Daoy (cell line): ENCODE results near the gene STT3B.

- RAMPAGE, long total RNA, result no peak
These were observed 48.9 kb downstream of the TGFBR2 start for GRCh38 chr3:30655100-30655840.

DNA sequence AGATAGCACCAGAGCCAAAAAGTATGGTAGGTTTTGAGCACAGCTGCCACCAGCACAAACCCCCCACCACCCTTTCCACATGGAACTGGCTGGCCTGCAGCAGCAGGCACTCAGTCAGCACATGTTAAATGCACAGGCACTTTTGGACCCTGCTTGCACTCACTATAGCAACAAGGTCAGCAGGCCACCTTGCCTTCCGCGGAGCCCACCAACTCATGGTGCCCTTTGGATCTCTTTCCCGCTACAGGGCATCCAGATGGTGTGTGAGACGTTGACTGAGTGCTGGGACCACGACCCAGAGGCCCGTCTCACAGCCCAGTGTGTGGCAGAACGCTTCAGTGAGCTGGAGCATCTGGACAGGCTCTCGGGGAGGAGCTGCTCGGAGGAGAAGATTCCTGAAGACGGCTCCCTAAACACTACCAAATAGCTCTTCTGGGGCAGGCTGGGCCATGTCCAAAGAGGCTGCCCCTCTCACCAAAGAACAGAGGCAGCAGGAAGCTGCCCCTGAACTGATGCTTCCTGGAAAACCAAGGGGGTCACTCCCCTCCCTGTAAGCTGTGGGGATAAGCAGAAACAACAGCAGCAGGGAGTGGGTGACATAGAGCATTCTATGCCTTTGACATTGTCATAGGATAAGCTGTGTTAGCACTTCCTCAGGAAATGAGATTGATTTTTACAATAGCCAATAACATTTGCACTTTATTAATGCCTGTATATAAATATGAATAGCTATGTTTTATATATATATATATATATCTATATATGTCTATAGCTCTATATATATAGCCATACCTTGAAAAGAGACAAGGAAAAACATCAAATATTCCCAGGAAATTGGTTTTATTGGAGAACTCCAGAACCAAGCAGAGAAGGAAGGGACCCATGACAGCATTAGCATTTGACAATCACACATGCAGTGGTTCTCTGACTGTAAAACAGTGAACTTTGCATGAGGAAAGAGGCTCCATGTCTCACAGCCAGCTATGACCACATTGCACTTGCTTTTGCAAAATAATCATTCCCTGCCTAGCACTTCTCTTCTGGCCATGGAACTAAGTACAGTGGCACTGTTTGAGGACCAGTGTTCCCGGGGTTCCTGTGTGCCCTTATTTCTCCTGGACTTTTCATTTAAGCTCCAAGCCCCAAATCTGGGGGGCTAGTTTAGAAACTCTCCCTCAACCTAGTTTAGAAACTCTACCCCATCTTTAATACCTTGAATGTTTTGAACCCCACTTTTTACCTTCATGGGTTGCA, 85.2 kb downstream of the TGFBR2 start:
- RAMPAGE, long total RNA, result no peak

DNA sequence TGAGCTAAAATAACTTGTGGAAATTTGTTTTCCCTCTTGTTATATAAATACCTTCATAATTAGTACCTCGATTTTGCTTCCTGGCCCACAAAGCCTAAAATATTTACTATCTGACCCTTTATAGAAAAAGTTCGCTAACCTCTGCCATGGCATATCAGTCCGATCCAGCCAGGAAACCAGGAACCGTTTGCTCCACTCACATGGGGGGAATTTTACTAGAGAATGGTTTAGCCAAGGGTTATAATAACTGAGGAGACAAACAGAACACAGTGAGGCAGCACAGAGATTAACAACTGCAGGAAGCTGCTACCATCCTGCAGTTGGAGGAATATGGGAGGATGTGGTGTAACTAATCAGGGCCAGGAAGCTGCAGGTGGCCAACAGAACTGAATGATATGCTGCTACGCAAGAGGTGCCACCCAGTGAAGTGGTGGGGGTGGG, 306.5 kb upstream of the STT3B start:
- RAMPAGE, long total RNA, result no peak

- RAMPAGE, long total RNA, result no peak
These were observed at the start of gene STT3B for GRCh38 chr3:31532493-31533502. TSS of gene STT3B (plus strand) at chr3:31532925.

- RAMPAGE, long total RNA, result no peak
These were observed 3.2 kb downstream of the STT3B start for GRCh38 chr3:31535887-31536354.

DNA sequence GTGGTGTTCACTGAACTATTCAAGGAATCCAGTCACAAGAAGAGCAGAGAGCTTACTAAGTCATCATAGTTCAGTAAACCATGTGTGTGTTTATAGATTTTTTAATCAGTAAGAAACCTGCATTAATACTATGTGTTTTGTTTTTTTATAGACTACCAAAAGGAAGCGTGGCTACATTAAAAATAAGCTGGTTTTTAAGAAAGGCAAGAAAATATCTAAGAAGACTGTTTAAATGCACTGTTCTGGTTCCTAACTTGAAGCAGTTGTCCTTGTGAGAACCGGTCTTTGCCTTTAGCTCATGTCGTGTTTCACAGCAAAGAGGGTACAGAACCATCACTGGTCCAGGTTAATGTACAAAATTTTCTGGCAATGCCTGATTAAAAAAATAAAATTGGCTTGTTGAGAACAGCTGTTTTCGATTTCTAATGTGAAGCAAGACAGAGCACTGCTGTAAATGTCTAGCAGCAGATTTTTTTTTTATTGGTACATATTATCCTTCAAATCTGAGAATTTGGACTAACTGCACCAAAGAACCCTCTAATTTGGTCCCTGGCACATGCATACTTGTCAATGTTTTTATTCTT, 103.2 kb downstream of the STT3B start:
- RAMPAGE, long total RNA, result no peak

DNA sequence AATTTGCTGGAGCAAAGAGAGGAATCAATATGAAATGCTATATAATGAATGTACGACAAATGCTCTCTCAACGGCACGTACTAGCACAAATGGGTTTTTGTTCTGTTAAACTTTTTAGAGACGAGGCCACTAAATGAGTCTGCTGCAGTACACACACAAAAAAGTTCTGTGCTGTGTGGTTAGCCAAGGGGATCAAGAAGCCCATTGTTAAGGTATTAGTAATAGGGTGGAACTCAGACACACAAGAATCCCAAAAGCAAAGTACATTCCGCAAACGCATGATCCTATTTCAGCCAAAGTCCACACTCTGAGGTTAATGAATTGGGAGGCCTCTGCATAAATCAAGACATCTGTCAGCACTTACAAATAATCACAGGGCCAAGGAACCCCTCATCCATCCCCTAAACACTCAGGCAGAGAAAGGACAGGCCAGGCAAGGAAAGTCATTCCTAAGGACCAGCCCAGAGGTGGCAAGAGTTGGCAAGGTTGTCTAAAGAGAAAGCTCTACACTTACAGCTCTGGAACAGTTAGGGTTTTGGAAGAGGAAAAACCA, 12.1 kb downstream of the OSBPL10 start:
- RAMPAGE, long total RNA, result no peak

- RAMPAGE, long total RNA, result no peak
These were observed 20.2 kb upstream of the CMTM7 start for GRCh38 chr3:32371251-32371976.

GRCh38 chr3:32421870-32422800, 30.5 kb downstream of the CMTM7 start:
- RAMPAGE, long total RNA, result no peak

- RAMPAGE, long total RNA, result no peak
These were observed 20.1 kb downstream of the CMTM6 start for GRCh38 chr3:32482118-32483298.

DNA sequence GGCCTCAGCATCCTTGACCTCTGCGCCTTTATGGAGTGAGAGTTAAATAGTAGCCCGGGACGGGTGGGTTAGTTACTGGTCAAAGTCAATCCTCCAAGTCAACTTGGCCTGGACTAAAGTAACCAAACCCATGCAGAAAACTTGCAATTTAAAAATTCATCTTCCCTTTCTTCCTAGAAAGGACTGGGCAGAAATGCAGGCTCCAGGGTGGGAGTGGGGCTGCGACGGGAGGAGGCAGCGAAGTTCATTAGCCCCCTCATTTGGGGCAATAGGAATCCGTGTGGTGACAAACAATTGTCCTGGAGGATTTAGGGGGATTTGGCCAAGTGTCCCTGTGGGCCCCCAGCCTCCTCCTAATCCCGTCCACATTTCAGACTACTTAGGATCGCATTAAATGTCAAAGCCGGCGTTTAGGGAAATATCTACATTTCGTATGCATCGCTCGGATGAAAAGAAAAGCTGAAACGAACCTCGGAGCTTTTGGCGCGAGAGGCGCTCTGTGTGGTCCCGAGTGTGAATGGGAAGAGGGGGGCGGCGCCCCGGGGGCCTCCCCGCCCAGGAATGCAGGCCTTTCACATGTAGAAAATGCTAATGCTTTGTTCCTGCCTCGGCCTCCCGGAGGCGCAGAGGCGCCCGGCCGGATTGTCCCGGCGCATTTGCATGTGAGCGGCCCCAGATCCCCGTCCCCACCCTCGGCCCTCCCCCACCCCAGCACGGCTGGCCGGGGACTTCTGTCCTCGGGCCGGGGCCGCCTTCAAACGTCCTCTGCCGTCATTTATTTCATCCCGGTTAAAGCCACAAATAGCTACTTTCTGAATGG, 37.2 kb upstream of the TRIM71 start:
- RAMPAGE, long total RNA, result no peak

DNA sequence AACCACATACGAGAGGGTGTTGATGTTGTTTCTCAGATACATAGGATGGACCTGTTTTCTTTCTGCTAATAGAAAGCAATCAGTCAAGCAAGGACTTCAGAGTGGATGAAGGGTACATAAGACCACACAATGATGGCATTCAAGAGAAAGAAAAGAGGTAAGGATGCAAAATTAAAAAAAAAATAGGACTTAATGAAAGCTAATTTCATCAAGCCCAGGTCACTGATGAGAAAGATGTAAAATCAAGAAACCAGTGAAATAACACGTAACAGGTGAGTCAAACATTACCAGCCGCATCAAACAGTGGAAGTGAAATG, 6.2 kb downstream of the GLB1 start:
- RAMPAGE, long total RNA, result no peak

DNA sequence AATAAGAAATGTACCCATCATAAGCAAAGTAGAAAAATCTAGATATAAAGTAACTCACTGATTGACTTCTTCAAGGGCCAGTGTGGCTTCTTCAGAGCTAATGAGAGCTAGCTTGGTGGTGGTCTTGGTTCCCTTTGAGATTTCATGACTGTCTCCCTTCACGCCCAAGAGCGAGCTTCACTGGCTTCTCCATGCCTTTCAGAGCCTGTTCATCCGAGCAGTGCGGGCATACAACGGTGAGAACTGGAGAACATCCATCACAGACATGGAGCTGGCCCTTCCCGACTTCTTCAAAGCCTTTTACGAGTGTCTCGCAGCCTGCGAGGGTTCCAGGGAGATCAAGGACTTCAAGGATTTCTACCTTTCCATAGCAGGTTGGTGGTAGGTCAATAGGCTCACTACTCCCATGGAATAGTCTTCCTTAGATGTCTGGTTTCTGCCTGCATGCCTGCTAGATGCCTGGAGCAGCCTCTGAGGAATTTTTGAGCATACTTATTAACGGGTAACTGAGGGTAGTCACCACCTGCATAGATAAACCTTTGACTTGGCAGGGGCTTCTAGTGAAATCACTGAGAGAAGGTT, 10.5 kb downstream of the CRTAP start:
- RAMPAGE, long total RNA, result no peak

DNA sequence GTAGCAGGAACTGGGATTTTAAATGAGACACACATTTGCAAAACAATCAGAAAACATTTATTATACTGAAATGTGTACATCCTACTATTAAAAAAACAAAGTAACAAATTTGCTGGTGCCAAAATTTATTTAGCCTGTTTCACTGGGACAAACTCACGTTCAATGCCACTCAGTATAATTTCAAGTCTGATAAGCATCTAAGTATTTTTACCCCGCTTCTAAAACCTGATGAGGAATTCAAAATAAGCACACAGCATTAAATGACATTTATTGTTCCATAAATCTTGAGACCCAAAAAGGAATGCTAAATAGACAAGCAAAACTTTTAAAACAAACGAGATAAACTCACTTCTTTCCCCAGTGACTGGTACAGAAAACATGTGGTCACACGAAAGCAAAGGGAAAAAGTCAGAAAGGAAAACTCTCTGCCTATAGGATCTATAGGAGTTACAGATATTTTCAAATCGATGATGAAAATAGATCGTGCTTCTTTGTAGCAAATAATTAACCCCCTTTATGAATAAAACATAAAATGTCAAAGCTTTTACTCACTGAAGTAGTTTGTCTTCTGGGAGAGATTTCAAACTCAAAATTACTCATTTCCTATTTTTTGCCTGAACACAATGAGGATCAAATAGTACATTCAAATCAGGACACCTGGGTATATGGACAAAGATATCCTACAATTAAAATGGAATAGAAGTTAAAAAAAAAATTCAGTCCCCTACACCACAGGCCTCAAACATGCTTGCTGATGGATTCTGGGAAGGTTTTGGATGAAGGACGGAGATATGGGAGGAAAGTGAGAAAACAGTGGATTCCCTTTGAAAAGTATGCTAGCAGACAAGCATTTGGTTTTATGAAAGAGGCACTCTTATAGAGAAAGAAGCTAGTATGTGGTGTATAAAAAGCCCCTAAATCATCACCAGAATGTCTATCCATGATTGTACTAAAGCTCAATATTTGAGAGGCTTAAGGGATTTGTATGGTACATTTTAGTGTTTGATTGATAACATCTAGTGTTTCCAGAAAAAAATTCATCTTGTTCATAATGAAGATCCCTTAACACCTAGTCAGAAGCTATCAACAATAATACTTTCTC, 51.6 kb downstream of the UBP1 start:
- RAMPAGE, long total RNA, result no peak

GRCh38 chr3:33416556-33417125, 23.6 kb downstream of the UBP1 start:
- RAMPAGE, long total RNA, result no peak

DNA sequence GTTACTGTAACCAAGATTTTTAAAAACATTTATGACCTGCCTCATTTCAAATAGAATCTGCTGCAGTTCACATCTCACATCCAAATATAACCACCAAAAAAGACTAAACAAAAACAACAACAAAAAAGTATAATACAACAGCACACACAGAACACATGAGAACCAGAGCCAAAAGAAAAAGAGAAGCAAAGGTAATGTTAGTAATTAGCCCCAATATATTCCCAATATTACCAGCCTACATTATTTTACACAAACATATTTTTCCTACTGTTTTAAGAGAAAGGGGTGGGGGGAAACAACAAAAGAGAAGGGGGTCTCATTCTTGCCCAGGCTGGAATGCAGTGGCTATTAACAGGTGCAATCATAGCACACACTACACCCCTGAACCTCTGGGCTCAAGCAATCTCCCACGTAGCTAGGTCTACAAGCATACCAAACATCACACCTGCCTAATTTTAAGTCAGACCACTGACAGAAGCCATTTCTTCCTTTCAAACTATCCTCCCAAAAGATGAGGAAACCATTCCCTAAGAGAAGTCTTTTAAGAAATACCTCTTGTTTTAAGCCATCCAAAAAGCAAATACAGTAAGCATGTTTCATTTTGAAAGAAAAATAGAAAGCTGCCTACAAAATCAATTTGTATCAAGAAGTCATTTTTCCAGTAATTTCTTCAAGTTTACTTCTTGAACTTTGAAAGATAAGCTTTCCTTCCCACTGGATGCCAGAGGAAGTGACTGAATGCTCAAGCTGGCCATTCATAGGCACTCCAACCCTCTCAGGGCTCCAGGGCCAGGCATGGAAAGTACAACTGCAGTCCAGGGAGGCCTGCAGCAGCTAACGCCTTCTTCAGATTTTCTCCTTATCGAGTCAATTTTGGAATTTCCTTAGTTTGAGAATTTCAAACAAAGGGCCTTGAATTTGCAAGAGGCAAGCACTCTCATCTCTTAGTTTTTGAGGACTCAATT, 3.0 kb downstream of the UBP1 start:
- RAMPAGE, long total RNA, result no peak

DNA sequence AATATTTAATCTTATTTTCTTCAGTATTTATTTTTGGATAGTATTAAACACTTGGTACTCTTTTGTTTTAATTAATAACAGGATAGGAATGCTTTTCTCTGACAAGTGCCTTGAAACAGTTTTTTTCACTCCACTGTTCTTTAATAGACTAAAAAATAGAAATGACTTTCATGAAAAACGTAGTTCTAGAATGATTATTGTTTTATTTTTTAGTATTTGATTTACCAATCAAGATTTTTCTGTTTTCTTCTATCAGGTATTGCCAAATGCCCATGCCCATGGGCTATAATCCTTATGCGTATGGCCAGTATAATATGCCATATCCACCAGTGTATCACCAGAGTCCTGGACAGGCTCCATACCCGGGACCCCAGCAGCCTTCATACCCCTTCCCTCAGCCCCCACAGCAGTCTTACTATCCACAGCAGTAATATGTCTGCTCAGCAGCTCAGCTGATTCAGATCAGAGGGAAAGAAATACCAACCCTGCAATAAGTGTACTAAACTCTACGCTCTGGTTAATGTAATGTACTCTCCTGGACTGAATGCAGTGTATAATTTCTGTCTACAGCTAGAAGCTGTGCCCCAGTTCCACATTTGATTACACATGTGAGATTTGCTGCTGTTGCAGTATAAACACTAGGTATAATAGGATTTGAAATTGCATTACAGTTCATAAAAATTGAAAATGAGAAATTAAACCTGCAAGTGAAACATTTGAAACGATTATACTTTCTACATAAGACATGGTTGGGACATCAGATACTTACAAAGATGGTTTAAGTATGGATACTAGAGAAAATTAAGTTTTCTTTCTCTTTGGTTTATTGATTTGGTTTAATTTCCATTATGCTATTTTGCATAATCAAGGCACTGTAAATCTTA, 67.9 kb downstream of the PDCD6IP start:
- RAMPAGE, long total RNA, result no peak

GRCh38 chr3:35760010-35760705, 120.8 kb downstream of the ARPP21 start:
- RAMPAGE, long total RNA, result no peak

- RAMPAGE, long total RNA, result no peak
These were observed 23.5 kb downstream of the MLH1 start for GRCh38 chr3:37016491-37017598.

- RAMPAGE, long total RNA, result no peak
These were observed 72.6 kb downstream of the MLH1 start for GRCh38 chr3:37065760-37066514.